ENCODE measurements around a stretch of chr20.

DNA sequence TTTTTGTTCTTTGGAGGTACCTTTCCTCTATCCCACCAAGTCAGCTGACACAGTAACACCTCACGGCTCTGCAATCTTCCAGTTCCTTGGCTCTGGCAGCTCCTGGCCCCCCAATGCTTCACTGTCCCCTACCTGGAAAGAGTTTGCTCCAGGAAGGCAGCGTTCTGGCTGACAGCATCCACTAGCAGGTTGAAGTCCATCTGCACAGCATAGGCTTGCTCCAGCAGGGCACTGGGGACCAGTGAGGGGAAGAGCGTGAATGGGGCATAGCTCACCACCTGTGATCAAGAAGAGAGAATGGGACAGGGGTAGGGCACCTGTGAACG, 9.8 kb downstream of the GSS start:
- PRO-cap: no peak
- RAMPAGE, long total RNA: no peak

- PRO-cap: no peak
- RAMPAGE, long total RNA: no peak
Measured at GRCh38 chr20:34953047-34953549, 2.5 kb downstream of the GSS start.

GRCh38 chr20:34968654-34969175, 13.0 kb downstream of the MYH7B start:
- PRO-cap: no peak
- RAMPAGE, long total RNA: no peak

- PRO-cap: bidirectional peak, plus-strand start at chr20:35134711, minus-strand start at chr20:35134558
- RAMPAGE, long total RNA: no peak
Measured at GRCh38 chr20:35134173-35134804, 12.8 kb downstream of the EDEM2 start.

DNA sequence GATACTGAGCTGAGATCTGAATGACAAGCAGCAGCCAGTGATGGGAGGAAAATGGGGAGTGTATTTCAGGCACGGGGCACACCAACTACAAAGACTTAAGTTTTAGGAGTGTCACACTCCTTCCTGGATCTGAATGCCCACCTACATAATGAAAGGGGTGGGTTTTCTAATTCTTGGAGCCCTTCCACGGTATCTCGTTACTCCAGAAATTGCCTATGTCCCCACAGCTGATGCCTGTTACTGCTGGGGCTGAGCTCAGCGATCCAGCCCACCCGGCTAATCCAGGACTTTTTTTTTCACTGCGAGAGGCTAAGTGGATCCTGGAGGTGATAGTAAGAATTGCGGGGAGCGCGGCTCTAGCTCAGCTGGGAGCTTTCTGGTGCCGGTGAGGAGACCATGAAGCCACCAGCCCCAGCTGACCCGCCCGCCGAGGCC, 775 bp downstream of the EDEM2 start:
- PRO-cap: no peak
- RAMPAGE, long total RNA: no peak

GRCh38 chr20:35253020-35253407, 24.9 kb downstream of the MMP24OS start:
- PRO-cap: no peak
- RAMPAGE, long total RNA: no peak

DNA sequence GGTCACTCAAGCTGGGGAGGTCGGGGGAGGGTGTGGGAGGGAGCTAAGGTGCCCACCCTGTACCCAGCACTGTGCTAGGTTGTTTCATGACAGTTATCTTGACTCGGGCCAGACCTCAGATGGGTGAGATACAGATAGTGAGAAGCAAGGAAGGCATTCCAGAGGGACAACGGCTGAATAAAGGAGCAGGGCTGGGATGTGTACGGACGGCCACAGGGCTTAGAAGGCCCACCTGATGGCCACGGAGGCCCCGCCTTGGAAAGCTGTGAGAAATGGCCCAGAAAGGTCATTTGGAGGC, 7.8 kb downstream of the MMP24OS start:
- PRO-cap: no peak
- RAMPAGE, long total RNA: no peak

- PRO-cap: no peak
- RAMPAGE, long total RNA: no peak
Measured at GRCh38 chr20:35283423-35284109, 1.0 kb downstream of the EIF6 start.

- PRO-cap: no peak
- RAMPAGE, long total RNA: start-site peak on the minus strand at chr20:35286181-35286224, 17 reads; start-site peak on the minus strand at chr20:35286518-35286531, 18 reads; start-site peak on the minus strand at chr20:35286605-35286674, 24 reads
Measured at GRCh38 chr20:35285622-35286929, 1.5 kb upstream of the EIF6 start.

GRCh38 chr20:35344178-35345201, 52.3 kb upstream of the FAM83C start:
- PRO-cap: no peak
- RAMPAGE, long total RNA: no peak

- PRO-cap: no peak
- RAMPAGE, long total RNA: start-site peak on the minus strand at chr20:35359716-35359783, 12 reads
Measured at GRCh38 chr20:35359415-35360182, 52.2 kb downstream of the UQCC1 start.

DNA sequence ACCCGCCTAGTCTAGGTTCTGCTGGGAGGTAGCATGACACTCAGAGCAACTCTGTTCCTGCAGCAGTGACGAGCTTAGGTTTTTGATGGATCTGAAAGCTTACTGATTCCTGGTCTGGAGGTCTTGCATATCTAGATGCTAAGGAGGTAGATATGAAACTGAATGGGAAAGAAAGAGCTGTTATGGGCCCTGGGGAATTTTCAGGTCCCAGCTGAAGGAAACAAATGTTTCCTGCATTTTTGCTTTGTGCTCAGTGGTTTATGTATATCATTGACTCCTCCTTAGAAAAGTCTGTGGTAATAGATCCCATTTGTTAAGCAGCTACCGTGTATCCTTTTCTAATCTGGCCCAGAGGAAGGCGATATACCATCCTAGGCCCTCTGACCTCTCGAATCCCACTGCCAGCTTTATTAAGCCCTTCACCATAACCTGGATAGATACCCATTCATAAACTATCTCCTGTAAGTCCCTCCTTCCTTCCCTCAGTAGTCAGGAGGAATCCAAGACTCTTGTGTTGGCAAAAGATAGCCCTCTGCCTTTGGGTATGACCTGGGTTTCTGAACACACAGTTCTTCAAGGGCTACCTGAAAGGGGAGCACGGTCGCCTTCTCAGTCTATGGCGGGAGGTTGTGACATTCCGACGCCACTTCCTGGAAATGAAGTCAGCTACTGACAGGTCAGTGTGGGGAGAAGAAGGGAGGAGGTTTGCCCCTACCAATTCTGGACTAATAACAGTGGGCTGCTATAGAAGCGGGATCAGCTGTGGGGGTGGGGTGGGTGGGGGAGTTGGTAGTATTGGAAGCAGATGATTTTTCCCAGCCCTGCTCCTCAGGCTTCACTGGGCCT, 11.2 kb downstream of the CEP250 start:
- PRO-cap: no peak
- RAMPAGE, long total RNA: no peak

GRCh38 chr20:35545645-35546771, 4.1 kb downstream of the ERGIC3 start:
- PRO-cap: no peak
- RAMPAGE, long total RNA: no peak

- PRO-cap: no peak
- RAMPAGE, long total RNA: no peak
Measured at GRCh38 chr20:35601008-35601362, 14.6 kb upstream of the SPAG4 start.

- PRO-cap: no peak
- RAMPAGE, long total RNA: no peak
Measured at GRCh38 chr20:35663415-35664381, 1.0 kb downstream of the CPNE1 start.

GRCh38 chr20:35721152-35721437, 21.0 kb downstream of the RBM39 start:
- PRO-cap: no peak
- RAMPAGE, long total RNA: no peak

DNA sequence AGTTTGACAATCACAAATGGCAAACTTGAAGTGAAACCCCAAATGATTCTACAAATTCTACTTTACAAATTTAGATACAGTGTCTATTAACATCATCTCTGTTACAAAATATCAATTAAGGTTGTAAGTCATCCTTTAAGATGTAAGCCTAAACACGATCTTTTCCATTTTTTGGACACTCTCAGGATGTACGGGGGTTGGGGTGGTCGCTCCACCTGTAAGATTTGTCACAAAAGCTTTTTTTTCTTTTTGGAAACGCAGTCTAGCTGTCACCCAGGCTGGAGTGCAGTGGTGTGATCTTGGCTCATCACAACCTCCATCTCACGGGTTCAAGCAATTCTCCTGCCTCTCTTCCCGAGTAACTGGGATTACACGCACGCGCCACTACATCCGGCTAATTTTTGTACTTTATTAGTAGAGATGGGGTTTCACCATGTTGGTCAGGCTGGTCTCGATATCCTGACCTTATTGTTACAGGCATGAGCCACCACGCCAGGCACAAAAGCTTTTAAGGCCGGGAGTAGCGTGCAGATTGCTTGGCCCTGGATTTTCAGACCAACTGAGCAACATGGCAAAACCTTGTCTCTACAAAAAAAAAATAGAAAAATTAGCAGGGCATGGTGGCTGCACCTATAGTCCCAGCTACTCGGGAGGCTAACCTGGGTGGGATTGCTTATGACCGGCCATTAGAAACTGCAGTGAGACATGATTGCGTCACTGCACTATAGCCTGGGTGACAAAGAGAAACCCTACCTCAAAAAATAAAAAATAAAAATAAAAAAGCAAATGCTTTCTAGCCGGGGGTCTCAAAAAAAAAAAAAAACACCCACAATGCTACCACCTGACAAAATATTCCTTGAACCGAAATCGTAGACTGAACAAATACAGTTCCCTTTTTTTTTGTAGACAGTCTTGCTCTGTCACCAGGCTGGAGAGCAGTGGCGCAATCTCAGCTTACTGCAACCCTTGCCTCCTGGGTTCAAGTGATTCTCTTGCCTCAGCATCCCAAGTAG, 15.2 kb downstream of the RBM39 start:
- PRO-cap: no peak
- RAMPAGE, long total RNA: no peak

- PRO-cap: no peak
- RAMPAGE, long total RNA: no peak
Measured at GRCh38 chr20:35729357-35730019, 12.6 kb downstream of the RBM39 start.

DNA sequence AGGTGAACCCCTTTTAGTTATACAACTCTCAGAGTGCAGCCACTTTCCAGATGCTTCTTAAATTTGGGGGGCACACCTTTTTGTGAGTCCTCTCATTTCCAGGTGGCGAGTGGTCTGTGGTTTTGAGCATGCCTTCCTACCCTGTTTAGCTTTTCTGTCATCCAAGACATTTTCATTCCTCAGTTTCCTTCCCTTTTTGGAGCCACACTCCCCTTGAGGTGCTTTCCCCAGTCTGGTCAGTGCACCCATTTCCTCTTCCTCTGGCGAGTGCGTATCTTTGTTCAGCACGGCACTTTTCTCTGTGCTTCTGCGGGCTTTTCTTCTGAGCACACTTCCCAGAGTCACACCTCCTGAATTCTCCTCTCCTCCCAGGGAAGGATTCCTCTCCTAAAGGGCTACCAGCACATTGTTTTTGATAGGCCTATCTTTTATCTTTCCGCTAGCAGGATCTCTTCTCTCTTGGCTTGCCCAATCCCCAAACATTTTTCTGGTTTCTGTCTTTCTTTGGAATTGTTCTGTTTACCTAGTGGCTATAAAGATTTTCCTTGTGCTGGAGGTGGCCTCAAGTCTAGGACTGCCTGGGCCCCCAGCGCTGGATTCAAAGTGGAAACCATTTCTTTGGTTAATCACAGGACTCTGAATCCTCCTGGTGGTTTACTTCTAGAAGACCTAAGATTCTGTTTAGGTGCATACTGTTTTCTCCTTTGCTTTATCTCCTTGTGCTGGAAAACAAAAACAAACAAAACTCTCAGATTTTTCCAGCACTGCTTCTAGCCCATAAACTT, 1.5 kb downstream of the PHF20 start:
- PRO-cap: unidirectional peak, minus-strand start at position 262 of the sequence
- RAMPAGE, long total RNA: no peak

GRCh38 chr20:35951319-35951733, 3.0 kb downstream of the SCAND1 start:
- PRO-cap: no peak
- RAMPAGE, long total RNA: no peak

Data from vagina (tissue), 1 donor.